ENCODE measurements around a stretch of chr6.

GRCh38 chr6:36972271-36972907 lies 13.6 kb downstream of the MTCH1 start:
- PRO-cap = no peak

DNA sequence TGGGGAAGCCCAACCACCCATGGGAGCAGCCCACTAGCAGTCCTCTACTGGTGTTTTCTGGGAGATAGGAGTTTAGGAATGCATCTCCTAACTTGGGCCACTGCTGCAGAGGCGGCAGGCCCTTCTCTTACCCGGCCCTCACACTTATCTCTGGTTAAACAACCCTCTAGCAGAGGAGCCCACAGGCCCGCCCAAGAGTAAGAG lies 10.2 kb downstream of the MTCH1 start:
- PRO-cap = no peak

GRCh38 chr6:36981192-36982166 lies 4.5 kb downstream of the MTCH1 start:
- PRO-cap = no peak

- PRO-cap = no peak
Measured at GRCh38 chr6:37005971-37006604, 633 bp downstream of the FGD2 start.

DNA sequence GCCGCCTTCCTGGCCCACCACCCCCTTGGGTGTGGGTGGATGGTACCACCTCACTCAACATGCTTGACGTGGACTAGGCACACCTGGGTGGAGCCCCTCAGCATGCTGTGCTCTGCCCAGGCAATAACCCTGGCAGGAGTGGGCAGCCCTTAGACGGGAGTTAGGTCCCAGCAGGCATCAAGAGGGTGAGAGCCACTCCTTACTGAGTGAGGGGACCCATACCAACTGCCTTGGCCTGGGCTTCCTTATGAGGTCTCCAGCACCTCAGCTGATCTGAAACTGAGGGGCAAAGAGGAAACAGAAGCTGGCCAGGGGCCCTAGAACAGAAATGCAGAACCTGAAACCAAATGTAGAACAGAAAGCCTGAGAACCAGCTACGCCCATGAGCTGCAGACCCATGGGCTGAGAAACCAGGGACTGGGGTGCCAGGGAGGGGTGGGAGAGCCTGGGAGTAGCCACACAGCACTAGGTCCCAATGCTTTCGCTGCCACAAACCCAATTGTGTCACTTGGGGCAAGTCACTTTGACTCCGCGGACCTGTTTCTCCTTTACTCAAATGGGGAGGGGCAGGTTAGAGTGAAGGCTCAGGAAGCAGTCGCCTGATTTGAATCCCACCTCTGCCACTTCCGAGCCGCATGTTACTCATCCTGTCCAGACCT lies 2.1 kb downstream of the FGD2 start:
- PRO-cap = bidirectional peak, plus-strand start at position 428 of the sequence, minus-strand start at position 281 of the sequence

DNA sequence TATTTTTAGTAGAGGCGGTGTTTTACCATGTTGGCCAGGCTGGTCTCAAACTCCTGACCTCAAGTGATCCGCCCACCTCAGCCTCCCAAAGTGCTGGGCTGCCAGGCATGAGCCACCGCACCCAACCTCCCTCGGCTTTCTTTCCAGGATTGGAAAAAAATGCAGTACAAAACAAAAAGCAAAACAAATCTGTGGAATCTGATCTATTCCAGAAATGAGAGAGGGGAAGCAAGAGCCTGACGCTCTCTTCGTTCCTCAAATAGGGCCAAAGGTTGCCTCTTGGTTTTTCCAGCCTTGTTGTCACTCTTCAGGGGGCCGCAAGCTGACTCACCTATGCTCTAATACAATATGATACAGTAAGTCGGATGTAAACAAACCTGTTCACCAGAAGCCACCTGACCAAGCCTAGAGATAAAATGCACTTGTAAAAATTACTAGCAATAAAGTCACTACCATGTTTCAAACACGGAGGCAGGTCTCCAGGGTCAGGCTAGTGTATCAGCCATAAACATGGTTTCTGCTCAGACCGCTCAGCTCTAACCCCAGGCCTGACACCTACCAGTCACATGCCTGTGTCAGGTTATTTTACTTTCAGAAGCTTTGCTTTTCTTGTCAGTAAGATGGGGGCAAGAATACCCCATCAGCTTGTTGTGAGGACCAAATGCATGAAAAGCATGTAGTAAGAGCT lies 65.4 kb upstream of the PIM1 start:
- PRO-cap = bidirectional peak, plus-strand start at position 211 of the sequence, minus-strand start at position 143 of the sequence

DNA sequence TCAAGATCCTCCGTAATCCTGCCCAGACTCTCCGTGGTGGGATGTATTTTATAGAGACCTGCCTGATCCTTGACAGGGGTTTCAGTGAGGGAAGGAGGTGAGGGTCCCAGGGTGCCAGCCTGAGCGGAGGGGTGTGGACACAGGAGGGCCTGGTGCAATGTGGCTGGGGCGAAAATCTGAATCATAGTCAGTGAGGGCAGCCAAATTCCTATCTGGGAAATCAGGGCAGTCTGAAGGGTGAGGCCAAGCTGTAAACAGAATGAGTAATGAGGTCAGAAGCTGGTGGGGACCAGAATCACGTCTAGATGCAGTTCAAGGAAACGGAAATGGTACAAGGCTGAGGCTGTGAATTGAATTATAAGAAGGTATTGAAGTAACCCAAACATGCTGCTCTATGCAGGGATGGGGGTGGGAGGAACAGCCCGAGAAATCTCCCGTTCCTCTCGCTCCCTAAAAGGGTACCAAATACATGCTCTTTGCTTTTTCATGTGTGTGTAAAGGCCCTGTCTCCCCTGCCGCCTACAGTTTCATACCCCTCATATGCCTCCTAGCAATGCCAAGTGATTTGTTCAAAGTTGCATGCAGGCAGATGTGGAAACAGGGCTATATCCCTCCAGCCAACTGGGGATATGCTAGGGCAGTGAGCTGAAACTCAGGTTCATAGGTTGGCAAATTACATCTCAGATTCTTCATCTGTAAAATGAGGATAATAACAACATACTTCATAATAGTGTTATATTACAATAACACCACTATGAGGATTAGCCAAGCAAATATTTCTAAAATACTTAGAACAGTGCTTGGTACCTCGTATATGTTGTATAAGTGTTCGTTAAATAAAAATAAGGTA lies 35.2 kb upstream of the PIM1 start:
- PRO-cap = no peak

- PRO-cap = no peak
Measured at GRCh38 chr6:37553388-37553999, 53.8 kb upstream of the CCDC167 start.

DNA sequence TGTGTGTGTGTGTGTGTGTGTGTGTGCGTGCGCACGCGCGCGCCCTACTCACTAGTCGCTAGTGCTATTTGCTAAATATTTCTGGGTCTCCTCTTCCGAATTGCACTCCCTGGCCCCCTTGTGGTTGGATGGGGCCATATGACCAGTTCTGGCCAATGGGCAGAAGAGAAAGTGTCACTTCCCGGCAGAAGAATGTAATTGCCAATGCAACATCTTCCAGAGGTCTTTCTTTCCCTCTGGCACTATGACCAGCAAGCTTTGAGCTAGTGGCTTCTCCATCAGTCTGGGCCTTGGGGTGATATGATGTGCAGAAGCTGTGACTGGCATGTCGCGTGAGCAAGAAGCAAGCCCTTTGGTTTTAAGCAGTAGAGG lies 60.8 kb upstream of the CCDC167 start:
- PRO-cap = no peak

DNA sequence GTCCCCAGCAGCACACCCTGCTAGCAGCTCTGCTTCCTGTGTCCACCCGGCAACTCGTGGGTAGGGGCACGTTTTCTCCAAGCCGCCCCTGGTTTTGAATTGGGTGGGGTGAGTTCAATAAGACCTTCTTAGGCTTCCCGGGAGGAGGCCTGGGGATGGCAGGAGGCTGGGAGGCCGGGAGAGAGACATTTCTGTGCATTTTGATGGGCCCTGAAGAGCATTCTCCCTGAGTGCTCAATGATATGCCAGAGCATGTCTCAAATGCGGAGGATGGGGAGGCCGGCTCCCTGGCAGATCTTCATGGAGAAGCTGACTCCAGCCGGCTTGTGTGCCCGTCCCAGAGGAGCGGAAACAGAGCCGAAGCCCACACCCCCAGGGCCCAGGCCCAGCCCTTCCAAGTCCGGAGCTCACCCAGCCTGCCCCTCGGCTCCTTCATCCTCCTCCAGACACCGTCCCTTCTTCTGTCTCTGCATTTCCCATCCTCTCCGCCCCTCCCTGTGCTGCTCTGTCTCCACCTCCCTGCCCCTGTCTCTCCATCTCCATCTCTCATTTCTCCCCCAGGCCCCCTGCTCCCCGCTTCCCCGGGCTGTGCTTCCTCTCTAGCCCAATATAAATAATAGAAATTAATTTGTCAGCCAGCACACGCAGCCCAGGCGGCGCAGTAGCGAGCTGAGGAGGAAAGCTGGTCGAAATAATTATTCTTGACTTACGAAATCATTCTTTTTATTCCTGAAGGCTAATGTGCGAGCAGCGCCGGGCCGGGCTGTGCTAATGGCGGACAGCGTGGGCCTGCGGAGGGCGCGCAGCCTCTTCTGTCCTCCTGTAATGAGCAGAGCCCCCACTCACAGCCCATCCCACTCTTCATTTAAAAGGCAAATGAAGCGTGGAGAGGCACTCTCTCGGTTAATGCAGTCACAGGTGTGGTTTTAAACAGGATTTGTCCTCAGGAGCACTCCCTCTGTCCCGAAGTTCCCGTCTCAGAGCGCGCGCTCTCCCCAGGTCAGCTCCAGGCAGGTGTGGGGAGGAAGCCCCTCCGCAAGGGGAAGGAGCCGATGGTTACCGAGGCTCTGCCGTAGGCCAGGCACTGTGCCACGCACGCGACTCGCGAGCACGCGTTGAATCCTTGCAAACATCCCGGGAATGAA lies 36.0 kb upstream of the ZFAND3 start:
- PRO-cap = no peak

DNA sequence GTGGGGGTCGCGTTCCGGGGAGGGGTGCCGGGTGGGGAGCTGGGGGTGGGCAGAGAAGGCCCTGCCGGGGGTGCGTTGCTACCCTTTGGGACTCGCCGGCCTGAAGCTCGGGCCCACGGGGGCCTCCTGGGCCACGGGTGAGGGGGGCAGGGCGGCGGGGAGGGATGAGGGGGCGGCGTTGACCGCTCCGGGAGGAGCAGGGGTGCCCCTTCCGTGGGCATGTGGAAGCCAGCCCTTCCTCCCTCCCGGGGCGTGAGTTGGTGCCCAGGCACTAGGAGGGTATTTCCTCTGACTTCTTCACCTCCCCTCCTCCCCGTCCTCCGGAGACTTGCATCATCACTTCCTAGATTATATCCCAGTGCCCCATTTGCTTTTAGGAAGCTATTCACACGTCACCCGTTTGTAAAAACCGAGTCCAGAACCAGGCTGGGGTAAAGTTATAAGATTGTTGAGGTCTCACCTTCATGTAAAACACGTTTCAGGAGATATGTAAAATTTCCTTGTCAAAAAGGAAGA lies 680 bp downstream of the ZFAND3 start:
- PRO-cap = bidirectional peak, plus-strand start at position 167 of the sequence, minus-strand start outside the sequence; unidirectional peak, minus-strand start at position 322 of the sequence

- PRO-cap = no peak
Measured at GRCh38 chr6:37925520-37925796, 105.9 kb downstream of the ZFAND3 start.

GRCh38 chr6:38169747-38170855 lies 350.6 kb downstream of the ZFAND3 start:
- PRO-cap = no peak

- PRO-cap = no peak
Measured at GRCh38 chr6:38212462-38212898, 393.0 kb downstream of the ZFAND3 start.

DNA sequence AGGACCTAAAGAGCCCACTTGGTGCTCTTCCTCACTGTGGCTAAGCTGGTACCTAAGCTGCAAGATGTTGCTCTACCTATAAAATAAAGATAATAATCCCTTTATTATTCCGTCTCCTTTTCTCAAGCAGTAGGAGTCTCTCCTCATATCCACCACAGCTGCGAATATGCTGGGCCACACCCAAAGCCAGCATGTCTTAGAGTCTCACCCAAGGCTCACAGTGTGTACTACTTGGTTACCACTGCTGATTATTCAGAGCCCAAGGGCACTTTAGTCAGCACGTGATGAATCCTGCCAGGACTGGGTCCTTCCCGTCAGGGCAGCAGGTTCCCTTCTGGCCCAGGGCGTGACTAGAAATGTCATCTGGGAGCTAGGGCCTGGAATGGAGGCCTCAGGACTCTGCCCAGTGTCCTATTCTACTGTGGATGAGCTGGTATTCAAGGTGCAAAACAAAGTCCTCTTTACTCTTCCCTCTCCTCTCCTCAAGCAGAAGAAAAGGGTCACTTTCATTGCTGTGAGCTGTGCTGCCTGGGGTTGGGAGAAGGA lies 320.4 kb downstream of the BTBD9 start:
- PRO-cap = no peak

DNA sequence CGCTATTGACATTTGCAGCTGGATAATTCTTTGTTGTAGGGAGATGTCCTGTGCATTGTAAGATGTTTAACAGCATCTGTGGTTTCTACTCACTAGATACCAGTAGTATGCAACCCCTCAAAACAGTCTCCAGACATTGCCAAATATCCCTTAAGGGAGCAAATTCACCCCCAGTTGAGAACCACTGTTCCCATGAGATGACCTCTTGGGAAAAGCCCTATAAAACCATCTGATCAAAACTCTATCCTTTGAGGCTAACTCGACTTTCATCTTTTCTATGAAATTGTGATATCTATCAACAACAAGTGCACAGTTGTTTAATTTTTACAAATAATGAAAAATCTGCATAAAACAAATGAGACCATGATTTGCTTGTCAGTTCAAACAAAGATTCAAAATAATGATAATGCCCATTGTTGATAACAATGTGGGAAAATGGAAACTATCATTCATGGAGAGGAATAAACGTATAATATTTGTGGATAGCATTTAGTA lies 74.4 kb downstream of the BTBD9 start:
- PRO-cap = no peak

GRCh38 chr6:38638783-38639443 lies 816 bp downstream of the BTBD9 start:
- PRO-cap = unidirectional peak, plus-strand start at chr6:38639197; unidirectional peak, plus-strand start at chr6:38639251; unidirectional peak, plus-strand start at chr6:38639273; unidirectional peak, plus-strand start at chr6:38639336

GRCh38 chr6:38688374-38688956 lies 14.5 kb downstream of the GLO1 start:
- PRO-cap = unidirectional peak, plus-strand start at chr6:38688702

DNA sequence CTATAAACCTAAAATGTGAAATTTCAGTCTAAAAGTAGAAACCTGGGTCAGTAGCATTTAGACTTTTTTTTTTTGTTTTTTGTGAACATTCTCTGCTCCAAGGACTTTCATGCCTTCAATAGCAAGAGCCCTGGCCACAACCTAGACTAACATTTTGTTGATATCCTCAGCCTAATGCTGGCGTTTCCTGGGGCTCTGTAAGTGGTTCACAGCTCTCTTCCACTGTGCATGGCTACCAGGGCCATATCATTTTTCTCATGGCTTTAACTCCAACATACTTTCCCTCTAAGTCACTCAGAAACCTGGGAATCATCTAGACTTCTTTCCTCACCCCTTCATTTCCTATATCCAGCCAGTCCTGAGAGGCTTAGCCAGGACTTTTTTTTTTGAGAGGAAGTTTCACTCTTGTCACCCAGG lies 76.6 kb downstream of the DNAH8 start:
- PRO-cap = no peak

DNA sequence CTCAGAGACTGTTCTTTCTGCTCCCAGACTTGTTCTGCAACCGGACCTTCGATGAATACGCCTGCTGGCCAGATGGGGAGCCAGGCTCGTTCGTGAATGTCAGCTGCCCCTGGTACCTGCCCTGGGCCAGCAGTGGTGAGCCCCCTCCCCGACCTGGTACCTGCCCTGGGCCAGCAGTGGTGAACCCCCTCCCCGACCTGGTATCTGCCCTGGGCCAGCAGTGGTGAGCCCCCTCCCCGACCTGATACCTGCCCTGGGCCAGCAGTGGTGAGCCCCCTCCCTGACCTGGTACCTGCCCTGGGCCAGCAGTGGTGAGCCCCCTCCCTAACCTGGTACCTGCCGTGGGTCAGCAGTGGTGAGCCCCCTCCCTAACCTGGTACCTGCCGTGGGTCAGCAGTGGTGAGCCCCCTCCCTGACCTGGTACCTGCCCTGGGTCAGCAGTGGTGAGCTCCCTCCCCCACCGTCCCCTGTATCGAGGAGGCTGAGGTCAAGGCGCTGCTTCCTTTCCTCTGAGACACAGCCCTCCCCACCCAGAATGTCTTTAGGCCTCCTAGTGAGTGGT lies 8.9 kb downstream of the GLP1R start:
- PRO-cap = unidirectional peak, minus-strand start at position 375 of the sequence